ENCODE measurements around a stretch of chr16.

GRCh38 chr16:50093524-50094444, 28.0 kb downstream of the HEATR3 start:
- PRO-cap: bidirectional peak, plus-strand start at chr16:50093961, minus-strand start at chr16:50093710

DNA sequence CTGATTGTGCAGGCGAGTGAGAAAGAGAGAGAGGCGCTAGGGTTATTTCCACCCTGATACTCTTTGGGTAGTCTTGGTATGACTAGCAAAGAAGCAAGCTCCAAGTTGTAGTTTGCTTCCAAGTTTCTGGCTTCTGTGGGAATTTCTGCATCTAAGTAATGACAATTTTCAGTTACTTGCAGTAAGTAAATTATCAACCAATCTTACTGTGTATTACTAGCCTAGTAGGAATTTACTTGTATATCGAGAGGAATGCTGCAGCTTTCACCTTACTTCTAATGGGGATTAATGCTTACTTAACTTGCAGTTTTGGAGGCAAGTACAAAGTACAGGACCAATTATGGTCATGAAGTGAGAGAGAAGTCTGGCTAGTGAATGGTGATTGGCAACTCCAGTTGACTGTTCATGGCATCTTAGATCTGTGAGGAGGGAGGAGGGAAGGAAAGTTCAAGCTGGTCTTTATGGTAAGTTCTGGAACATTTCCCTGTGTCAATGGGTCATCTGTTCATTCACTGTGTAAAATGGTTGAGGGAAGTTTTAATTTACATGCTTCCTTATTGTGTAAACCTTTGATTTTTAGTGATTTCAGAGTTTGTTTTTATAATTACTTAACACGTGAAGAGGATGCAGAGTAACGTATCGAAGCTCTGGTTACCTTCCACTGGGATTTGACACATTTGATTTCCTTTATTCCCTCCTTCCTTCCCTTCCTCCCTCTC, 32.1 kb downstream of the TENT4B start:
- PRO-cap: no peak

GRCh38 chr16:50201556-50201953, 48.4 kb downstream of the TENT4B start:
- PRO-cap: no peak

- PRO-cap: no peak
Observed at GRCh38 chr16:50203233-50203702, 50.2 kb downstream of the TENT4B start.

- PRO-cap: no peak
Observed at GRCh38 chr16:50230953-50231787, 35.2 kb upstream of the ADCY7 start.

DNA sequence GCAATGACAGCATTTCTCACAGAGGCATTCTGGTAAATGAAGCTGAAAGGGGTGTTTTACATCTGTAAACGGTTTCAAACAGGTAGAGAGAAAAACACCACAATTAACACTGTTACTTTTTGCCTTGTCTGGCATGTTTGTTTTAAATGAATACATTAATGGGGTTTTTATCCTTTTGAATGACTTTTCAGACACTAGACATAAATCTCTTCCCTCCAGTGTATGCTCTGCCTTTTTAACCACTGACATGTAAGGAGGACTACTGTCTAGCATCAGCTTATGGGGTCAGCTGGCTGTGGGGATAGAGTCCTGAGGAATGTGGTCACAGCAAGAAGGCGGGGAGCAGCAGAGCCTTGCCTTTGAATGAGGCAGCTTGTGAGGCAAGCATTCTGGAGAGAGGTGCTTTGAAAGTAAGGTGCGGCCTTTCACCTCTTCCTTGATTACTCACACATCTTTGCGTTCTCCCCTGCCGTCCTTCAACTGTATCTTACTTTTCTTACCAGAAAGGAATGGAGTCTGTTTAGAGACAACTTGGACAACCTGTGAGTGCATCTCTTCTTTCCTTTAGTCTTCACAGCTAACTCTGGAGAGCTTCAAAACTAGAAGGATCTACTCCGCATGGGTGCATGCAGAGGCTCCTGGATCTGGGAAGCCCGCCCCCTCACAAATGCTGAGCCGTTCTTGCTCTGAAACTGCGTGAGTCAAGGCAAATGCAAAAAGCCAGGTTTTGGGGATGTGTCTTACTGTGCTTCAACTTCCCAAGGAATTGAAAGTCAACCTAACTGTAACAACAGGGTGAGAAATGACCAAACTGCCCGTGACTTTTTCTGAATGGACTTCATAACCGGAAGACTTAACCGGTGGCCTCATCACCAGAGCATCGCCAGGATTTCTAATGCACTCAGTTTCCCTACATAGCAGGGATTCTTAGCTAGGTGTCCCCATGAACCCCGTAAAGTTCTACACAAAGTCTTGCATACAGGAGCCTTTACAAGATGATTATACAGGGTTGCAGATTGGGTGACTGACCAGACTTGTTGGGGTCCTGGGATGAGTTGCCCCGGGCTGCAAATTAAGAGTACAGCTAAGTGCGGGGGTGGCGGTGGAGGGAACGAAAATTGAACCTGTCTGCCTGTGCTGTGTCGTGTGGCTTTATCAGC, 50.0 kb downstream of the ADCY7 start:
- PRO-cap: no peak

GRCh38 chr16:50324169-50324824, 44.5 kb downstream of the BRD7 start:
- PRO-cap: no peak

- PRO-cap: no peak
Observed at GRCh38 chr16:50360826-50361159, 8.0 kb downstream of the BRD7 start.

DNA sequence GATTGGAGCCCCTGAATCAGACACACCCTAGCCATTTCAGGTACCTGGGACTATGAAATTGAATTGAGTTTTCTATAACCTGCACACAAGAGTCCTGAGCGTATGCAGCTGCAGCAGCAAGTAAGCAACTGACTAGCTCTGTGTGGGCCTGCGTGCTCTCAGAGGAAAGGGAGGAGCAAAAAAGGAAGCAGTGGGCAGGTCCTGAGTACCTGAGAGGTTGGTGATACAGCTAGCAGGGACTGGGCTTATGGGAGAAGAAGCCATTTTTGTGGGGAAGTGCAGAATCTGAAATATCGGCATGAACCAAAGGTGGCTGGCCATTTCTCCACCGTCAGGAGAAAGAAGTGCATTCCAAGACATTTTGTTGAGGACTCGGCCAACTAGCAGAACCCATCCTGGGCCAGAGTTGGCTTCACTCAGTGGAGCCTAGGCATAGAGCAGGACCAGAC, 27.3 kb upstream of the BRD7 start:
- PRO-cap: no peak

DNA sequence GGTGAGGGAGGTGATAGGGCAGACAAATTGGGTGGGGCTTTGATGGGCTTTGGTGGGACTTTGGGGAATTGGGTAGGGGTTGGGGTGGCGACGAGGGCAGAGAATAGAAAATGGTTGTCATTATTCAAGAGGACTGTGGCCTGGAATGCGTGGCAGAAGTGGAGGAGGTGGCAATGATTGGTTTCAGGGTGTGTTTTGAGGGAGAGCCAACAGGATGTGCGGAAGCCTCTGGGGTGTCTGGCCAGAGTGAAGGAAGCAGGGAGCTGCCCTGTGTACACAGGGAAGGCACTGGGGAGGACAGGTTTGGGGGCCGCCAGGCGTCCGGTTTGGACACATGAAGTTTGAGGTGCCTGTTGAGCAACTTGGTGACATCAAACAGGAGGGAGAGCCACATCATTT, 48.8 kb downstream of the NKD1 start:
- PRO-cap: no peak

GRCh38 chr16:50679091-50680002, 1.8 kb downstream of the SNX20 start:
- PRO-cap: no peak

- PRO-cap: bidirectional peak, plus-strand start at chr16:50696920, minus-strand start at chr16:50696755
Observed at GRCh38 chr16:50696610-50697434, 3.4 kb downstream of the NOD2 start.

DNA sequence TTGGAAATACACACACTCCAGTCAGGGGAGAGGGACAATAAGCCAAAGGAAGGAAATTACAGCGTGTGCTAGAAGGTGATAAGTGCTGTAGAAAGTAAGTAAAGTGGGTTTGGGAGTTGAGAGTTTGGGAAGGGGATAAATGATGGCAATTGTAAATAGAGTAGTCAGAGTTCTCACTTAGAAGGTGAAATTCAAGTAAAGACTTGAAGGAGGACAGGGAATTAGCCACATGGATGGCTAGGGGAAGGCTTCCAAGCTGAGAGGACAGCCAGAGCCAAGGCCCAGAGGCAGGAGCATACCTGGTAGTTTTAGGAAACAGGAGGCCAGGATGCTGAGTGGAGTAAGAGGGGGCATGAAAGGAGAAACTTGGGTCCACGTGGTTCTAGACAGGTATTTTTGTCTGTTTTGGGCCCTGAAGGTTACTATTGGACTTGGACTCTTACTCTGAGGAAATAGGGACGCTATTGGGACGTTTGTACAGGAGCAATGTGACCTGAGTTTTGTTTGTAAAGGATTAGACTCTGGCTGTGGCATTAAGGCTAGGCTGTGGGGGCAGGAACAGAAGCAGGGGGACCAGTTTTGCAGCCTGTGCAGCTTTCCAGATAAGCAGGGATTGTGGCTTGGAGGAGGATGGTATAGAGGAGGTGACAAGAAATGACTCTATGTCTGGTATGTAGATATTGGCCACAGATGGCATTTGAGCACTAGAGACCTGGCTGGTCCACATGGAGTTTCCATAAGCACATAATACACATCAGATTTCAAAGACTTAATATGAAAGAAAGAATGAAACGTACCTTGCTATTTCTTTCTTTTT, 12.7 kb downstream of the NOD2 start:
- PRO-cap: no peak

- PRO-cap: no peak
Observed at GRCh38 chr16:50713401-50713896, 20.0 kb downstream of the NOD2 start.

GRCh38 chr16:50721782-50723142, 19.6 kb upstream of the CYLD start:
- PRO-cap: no peak

DNA sequence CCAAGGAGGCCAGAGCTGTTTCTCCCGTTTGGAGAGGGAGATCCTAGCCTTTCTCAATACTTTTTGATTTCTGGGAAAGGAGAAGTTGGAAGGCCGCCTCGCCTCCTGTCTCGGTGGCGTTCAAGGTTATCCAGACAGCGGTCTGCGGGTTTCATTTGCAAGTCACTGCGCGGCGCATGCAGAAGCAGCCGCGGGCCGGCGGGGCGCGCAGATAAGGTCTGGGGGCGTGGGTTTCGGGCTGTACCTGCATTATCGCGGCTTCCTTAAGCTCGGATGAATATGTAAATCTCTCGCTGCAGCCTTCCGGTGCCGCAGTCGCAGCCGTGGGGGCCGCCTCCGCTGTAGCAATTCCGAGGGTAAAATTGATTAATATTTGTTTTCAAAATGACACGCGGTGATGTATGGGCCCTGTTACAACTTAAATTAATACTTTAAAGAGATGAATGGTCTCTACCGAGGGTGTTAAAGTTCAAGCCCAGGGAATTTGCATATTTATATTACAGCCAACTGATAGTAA, 99.2 kb downstream of the CYLD start:
- PRO-cap: no peak

DNA sequence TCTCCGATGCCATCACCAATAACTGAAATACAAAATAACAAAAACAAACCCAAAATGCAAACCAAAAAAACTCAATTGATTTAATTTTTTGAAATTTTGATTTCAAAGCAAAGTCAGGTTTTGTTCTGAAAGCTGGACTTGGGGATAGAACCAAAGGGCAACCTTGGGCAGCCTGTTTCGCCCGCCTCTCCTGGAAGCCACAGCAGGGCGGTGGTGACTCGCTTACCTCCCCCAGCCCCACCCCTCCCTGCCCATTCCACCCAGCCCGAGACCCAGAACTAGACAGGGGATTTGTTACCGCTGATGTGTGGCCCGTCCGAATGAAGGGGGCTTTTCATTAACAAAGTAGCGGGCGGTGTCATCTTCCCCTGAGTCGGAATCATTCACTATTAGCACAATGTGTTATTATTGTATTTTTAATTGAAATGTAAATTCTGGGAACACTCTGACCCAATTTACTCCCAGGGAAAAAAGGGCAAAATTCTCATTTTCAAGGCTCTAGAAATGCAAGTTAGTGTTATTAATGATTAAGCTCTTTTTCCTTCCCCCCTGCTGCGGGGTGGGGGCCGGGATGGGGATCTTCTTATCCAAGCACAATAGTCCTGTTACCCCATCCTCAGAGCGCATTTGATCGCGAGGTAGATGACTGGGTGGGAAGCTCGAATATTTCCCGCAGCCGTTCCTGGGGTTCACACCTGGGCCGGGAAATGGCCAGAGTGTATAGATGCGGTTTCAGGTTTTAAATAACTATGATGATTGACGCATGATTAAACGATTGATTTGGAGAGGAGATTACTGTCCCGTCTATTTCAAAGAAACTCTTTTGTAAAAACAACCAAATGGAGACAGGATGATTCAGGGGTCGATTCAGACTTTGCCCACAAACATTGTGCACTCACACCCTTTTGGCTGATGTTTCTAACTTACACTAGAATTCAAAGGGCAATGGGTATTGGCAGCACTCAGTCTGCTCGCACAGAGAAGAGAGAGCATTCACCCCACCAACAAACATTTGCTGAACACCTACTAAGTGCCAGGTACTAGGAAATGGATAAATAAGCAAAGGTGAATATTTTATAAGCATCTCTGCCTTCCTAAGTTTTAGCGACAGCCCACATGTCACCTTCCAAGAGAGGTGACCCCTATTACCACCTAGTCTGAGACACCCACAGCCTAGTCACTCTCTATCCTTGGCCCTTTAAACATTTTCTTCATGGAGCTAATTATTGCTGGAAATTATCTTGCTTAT, 55.2 kb downstream of the SALL1 start:
- PRO-cap: no peak

DNA sequence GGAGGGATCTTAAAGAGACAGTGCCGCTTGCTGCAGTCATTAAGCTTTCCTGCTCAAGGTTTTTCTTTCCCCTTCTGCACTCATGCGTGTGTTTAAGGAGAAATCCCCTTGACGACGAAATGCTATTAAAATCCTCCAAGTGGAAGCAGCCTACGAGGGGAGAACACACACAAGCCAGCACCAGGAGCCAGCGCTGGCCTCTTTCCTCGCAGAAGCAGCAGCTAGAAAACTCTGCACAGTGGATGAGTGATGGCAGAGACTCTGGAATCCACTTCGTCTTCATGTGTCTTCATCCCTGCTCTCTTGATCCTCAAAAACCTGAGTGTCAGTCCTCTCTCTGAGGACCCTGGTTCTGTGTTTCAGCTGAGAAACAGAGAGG, 21.9 kb downstream of the SALL1 start:
- PRO-cap: no peak

GRCh38 chr16:51133633-51134021, 17.4 kb downstream of the SALL1 start:
- PRO-cap: no peak

DNA sequence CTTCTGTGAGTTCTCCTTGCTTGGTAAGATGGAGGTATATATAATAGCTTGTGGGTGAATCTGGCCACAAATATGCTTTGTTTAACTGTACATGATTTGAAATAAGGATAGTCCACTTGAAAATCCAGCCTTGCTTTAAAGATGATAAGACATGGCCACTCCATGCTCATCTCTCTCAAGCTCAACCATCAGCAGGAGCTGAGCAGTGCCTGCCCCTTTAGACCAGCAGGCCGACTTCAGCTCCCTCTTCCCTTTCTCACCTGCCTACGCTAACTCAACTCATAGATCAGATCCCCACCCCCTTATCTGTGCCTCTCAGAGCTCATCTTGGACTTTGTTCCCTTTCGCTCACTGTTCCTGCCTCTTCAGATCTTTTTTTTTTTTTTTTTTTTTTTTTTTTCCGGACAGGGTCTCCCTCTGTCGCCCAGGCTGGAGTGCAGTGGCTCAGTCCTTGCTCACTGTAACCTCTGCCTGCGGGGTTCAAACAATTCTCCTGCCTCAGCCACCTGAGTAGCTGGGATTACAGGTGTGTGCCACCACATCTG, 84.5 kb upstream of the SALL1 start:
- PRO-cap: no peak

Measured in Metastatic Pancreatic Carcinoma in the Ovary (tissue), 1 donor.